Endodermal cell (in vitro differentiated cells): Measurements from ENCODE around the gene MIER1.

GRCh38 chr1:65467434-65468056 is 47.1 kb downstream of the LEPR start:
- PRO-cap, result no peak

GRCh38 chr1:65525153-65526151 is 105.0 kb downstream of the LEPR start:
- PRO-cap, result no peak

DNA sequence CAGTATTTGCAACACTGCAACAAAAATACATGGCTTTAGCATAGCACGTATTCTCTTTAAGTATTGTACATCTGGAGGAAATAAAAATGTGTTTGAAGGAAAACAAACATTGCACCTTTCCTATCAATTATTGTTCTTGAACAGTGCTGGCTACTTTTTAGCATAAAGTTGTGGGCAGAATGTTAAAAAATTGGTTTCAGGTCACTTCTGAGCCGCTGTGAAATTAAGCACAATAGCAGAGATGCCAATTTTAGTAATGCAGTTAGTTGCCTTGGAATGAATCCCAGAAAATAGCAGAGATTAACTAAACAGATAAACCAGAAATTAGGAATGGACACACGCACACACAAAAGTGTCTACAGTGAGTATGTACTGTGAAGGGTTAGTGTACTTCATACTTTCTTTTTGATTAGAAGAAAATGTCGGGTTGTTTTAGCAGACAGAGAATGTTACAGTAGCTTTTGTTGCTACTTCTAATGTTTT is 106.6 kb downstream of the LEPR start:
- PRO-cap, result no peak

DNA sequence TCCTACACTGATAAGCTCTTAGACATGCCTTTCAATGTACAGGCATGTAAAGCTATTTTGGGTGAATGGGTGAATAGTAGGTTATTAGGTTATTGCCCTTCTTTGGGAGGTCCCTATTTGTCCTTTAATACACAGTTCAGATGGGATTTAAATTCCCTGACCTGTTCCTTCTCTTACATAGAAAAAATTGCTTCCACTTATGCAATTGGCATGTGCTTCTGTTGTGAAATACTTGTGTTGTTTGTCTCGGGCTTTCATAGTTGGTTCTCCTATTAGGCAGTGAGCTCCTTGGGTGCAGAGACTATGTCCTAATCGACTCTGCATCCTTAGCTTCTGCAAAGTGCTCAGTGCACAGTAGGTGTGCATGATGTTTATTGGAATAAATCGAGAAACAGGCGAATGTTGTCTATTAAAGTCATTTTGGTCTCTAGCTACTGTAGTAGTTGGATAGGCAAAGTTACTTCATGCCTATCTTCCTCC is 1.3 kb upstream of the PDE4B start:
- PRO-cap, result no peak

DNA sequence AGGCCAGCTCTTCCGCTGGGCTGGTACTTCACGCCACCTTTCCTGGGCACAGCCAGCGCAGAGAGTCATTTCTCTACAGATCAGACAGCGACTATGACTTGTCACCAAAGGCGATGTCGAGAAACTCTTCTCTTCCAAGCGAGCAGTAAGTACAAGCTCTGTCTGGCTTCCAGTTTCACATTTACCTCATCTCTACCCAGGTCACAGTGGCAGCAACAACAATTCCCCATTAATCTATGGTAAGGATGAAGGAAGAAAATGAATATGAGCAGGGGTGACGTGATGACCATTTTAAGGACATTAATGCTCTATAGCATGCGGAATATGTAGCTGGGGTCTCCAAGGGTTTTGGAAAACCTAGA is 286.5 kb upstream of the SGIP1 start:
- PRO-cap, result no peak

DNA sequence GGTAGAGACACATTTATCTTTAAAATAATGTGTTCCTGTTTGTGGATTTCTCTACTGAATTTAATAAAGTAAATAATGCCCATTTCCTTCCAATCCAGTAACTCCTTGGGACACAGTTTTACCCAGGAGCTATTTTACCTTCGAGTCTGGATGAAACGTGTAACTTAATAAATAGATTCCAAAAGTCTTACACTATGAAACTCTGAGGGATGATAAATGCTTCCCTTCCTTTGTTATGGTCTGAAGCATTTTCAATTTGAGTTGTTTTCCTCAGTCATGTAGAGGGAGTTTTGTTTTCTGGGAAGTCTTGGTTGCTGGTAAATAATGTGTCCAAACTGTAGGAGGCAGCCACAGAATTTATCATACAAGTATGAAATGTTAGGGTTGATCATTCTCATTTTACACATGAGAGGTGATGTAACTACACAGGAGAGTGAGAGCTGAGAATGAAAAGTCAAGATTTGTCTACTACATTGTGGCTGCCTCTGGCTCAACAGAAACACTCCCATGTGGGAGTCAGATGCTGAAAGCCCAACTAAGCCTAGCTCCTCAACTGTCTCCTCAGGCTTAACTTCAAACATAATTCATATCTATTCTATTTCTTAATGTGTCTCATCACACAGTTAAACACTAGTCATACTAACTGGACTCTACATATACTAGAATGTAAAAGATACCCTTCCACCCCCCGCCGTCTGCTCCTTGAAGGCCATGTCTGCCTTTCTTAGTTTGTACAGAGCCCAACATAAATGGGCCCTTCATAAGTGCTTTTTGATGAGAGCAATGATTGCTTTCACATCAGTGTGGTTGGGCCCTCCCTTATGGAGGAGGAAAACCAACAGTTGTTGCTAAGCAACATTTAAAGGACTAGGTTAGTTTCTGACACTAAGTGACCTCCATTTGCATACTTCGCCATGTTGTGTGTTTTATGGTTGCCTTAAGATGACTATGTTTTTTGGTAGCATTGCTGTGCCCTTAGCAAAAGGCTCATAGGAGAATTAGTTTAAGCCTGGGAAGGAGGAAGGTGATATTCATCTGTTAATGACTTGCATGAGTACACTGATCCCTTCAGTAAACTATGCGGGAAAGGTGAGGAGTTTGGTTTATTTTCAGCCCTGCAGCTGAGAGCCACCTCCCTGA is 182.3 kb upstream of the SGIP1 start:
- PRO-cap, result no peak

DNA sequence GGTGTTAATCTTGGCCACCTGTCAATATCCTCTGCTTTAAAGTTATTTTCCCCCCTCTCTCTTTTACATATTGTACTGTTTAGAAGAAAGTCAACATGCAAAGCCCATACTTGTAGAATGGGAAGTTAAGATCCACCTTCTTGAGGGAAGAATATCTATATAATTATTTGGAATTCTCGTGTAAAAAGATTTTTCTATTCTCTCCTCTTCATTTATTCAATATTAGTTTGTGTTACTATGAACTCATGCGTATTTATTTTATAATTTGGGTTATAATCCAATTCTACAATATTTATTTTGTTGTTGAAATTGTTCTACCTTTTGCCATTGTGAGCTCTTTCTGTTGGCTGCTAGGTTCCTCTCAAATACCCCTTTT is 46.7 kb downstream of the DNAI4 start:
- PRO-cap, result no peak

- PRO-cap, result bidirectional peak, plus-strand start at chr1:66924990, minus-strand start at chr1:66924784; bidirectional peak, plus-strand start at chr1:66925497, minus-strand start at chr1:66925383
Observed at GRCh38 chr1:66924722-66925641, at the start of gene MIER1. MIER1 (plus strand) TSS chr1:66924990.

GRCh38 chr1:67207219-67207717 is 41.0 kb downstream of the IL23R start:
- PRO-cap, result no peak

- PRO-cap, result no peak
Observed at GRCh38 chr1:67272584-67272783, 35.2 kb upstream of the IL12RB2 start.

DNA sequence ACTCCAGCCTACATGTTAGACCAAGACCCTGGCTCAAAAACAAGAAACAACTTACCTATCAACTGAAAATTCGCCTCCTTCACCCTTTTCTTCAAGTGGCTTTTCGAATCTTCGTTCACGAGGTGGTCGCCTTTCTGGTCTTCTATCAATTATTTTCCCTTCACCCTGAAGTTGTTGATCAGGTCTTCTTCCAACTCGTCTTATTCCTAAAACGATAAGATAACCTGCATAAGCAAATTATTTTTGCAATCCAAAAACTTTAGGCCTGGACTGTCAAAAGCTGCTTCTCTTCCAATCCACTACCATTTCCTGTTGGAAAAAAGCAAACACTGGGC is 4.2 kb downstream of the SERBP1 start:
- PRO-cap, result no peak

- PRO-cap, result bidirectional peak, plus-strand start at chr1:67429911, minus-strand start at chr1:67429606
Observed at GRCh38 chr1:67429472-67429947, 692 bp downstream of the SERBP1 start.

DNA sequence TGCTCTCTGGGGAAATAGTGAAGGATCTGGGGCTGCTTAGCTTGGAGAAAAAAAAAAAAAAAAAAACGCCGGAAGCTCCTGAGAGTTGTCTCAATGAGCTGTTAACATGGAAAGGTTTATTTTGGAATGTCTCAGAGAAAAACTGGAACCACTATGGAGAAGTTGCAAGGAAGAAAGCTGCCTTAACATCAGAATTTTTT is 49.5 kb upstream of the SERBP1 start:
- PRO-cap, result no peak

- PRO-cap, result no peak
Observed at GRCh38 chr1:67514074-67514486, 83.9 kb upstream of the SERBP1 start.

DNA sequence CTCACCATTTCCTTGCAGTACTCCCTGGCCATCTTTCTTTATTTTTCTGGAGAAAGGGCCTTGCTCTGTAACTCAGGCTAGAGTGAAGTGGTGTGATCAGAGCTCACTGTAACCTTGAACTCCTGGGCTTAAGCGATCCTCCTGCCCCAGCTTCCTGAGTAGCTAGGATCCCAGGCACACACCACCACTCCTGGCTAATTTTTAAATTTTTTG is 94.8 kb upstream of the SERBP1 start:
- PRO-cap, result no peak

GRCh38 chr1:67647193-67647406 is 37.9 kb upstream of the GADD45A start:
- PRO-cap, result no peak

DNA sequence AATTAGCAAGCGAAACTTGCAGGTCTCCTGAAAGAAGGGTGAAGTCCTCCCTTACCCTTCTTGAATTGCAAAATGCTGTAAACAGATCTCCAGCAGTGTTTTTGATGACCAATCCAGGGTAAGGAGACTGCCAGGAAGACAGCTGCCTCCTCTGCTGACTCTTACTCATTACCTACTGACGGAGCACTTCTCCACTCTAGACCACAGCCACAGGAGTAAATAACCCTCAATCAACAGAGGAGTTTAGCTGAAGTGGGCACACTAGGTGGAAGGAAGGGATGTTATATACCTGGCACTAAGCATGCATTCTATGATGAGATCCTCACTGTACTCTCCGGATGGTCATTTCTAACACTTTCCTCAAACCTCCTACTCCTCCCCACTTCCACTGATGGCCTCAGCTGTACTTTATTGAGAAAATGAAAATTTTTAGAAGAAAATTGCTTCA is 32.1 kb upstream of the GADD45A start:
- PRO-cap, result no peak

DNA sequence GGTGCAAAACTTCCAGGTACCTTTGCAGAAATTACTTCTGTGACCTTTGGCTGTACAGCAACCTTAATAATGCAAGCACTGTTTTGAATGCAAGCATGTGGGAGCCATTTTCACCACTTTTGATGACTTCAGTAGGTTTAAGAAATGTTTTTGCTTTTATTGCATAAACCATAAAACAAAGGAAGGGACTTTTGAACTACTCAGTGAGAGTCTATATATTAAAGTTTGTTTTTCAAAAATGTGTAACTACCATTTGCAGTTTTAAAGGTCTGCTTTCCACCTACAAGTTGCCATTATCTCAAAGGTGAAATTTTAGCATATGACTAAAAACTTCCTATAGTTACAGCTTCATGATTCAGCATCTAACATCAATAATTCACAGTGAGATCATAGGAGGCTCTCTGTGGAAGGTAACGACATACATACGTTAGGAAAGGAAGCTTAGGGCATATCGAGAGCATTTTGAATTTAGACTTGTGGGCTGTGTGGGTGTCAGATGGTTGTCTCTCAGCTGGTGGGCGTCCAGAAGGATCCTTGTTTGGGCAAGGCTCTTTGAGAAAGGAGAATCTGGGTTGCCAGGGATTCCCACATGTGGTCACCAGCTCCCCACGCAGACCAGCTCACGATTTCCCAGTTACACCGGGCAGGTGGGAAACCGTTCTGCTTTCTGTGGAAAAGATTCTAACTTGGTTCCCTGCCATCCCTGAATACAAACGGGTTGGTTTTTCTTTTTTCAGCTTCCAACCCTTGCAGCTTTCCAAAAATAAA is 963 bp upstream of the GADD45A start:
- PRO-cap, result no peak

DNA sequence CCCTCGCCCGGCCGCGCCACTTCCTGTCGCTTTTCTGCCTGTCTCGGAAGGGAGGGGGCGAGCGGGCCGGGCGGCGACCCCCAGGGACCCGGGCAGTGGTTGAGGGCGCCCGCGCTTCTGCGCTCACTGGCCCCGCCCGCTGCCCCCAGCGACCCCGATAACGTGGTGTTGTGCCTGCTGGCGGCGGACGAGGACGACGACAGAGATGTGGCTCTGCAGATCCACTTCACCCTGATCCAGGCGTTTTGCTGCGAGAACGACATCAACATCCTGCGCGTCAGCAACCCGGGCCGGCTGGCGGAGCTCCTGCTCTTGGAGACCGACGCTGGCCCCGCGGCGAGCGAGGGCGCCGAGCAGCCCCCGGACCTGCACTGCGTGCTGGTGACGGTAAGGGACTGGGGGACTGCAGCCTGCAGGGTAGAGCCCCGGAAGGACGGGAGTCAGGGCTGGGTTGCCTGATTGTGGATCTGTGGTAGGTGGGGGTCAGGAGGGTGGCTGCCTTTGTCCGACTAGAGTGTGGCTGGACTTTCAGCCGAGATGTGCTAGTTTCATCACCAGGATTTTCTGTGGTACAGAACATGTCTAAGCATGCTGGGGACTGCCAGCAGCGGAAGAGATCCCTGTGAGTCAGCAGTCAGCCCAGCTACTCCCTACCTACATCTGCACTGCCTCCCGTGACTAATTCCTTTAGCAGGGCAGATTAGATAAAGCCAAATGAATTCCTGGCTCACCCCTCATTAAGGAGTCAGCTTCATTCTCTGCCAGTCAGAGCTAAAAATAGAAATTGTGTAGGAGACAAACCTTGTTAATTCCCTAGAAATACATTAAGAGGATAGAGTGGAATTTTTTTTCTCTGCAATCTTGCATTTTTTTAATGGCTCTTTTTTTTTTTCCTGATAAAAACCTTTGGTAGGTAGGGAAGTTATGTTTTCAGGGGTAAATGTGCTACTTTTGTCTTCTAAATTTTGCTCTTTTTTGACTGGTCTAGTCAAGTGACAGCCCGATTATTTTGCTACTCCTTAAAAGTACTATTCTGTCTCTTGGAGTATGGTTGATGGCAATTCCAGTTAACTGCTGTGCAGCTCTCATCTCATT is 1.5 kb downstream of the GADD45A start:
- PRO-cap, result bidirectional peak, plus-strand start at position 253 of the sequence, minus-strand start at position 36 of the sequence; bidirectional peak, plus-strand start at position 737 of the sequence, minus-strand start at position 629 of the sequence

DNA sequence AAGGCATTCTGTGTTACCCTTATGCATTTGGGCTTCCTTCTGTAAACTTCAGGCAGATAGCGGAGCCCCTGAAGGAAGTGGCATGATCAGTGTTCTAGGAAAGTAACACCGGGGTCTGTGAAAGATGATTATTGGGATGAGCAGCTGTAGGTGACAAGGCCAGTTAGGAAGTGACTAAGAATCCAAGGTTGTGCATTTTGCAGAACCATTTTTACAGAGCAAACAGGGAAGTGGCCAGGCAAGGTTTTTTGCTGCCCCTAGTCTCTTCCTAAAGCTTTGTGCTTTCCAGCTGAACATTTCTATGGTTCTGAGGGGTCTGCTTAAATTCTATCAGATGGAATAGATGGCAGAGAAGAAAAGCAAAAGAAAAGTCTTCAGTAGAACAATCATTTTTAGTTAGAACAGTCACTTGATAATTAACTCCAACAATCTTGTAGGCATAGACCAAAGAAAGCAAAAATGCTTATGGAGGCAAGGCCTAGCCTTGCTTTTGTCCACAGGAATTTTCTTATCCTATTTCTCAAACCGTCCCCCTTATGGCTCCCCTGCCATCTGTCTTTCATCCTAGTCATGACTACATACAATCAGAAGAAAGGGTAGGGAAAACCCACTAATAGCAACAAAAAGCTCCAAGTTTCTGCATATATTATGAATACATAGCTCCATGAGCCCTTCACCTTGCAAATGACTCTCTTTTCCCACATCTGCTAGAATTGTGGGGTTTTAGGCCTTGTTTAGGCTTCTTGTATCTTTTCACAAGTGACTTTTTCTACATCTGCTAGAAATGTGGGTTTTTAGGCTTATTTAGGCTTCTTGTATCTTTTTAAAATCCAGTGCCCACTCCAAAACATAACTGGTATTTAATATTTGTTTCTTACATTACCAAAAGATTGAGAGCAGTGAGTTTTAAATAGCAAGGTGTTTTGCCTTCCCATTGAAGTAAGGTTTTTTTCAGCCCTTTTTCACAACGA is 4.1 kb downstream of the GADD45A start:
- PRO-cap, result no peak